AG04449 (cell line): ENCODE results near the genes SULT1B1, CSN3 and JCHAIN.

DNA sequence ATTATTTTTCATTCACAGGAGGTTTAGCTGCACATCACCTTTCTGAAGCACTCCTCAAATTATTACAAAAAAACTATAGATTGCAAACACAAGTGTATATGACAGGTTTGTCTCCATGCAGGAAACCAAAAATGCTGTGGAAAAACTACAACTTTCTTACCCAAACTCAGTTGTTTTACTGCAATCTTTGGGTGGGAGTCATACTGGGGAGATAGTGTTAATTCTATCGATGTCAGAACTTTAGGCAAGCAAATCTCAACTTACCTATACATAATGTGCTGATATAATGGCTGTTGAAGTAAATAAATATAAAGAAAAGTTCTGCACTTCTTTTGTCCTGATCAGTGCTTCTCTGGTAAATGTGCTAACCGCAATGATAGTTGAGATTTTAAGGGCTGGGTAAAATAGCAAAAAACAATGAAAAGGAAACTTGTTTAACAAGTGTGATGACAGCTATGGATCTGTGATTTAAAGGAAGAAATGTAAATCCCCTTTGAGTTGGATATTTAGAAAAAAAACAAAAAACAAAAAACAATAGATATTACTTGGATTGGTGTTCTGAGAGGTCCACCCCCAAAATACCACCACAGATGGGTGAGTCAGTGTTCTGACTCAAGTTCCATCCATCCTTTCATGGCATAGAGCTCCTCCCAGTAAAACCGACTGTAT is 27.7 kb downstream of the TMPRSS11B start:
- RRBS: no CpG with 5 or more reads among the region's 3 CpGs

DNA sequence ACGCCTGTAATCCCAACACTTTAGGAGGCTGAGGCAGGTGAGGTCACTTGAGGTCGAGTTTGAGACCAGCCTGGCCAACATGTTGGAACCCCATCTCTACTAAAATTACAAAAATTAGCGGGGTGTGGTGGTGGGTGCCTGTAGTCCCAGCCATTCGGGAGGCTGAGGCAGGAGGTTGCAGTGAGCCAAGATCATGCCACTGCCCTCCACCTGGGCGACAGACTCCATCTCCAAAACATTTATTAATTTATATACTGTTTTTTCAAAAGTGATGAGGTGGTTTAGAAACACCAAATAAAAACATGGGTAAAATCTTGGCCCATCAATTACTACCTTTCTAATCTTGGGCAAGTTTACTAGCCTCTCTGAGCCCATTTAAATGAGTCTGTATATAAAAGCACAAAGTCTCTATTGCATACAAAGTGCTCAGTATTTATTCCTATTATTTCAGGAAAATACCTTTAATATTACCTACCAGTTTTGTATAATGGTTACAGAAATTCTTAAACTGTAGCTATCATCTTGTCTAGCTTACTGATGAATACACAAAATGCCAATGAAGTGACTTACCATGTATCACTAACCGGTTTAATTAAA is 37.9 kb downstream of the YTHDC1 start:
- RRBS: no CpG with 5 or more reads among the region's 6 CpGs

DNA sequence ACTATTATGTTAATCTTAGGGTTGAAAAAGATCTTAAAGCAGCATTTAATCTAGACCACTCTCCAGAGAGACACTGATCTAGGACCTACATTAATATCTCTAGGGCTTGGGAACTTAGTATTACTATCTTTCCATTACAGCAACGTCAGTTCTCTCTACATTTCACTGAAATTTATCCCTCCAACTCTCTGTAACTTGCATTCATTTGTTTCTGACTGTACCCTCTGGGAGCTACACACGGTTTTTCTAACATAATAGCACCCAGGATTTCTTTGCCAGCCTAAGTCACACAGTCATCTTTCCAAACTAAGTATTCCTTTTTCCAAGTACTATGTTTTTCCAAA is 1.1 kb downstream of the YTHDC1 start:
- RRBS: no CpG with 5 or more reads among the region's 2 CpGs

GRCh38 chr4:68960985-68961466 is 9.4 kb upstream of the UGT2A3 start:
- RRBS: no CpG with 5 or more reads among the region's 1 CpG

DNA sequence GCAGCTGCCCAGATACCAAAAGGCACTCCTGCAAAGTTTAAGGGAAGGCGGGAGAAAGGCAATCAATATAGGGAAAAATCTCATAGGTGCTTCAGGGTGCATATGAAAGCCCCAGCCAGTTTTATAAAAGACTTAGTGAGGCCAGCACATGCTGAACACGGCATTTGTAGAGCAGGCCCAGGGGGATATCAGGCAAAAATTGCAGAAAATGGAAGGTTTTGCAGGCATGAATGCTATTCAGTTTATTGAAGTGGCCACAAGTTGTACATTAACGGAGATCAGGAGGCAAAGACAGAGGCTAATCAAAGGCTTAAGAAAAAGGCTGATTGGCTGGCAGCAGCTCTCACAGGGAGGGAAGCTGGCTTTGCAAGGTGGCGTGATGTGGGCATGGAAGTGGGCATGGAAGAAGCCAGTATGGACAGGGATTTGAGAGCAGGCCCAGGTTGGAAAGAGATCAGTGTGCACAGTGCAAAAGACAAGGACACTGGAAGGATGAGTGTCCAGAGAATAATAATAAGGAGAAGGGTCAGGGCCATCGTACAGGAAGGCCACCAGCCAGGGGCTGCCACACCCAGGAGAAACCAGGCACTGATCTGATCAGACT is 37.7 kb upstream of the UGT2B7 start:
- RRBS: no CpG with 5 or more reads among the region's 5 CpGs

- RRBS: no CpG with 5 or more reads among the region's 2 CpGs
Measured at GRCh38 chr4:69102597-69103210, 6.4 kb downstream of the UGT2B7 start.

GRCh38 chr4:69546140-69546491 is 50.4 kb upstream of the UGT2B4 start:
- RRBS: no CpG with 5 or more reads among the region's 5 CpGs

GRCh38 chr4:69760358-69760884 is at the start of gene SULT1B1:
SULT1B1 (minus strand) TSS chr4:69760620.
- RRBS: no CpG with 5 or more reads among the region's 3 CpGs

GRCh38 chr4:70197922-70198203 is 2.3 kb downstream of the ODAM start:
- RRBS: no CpG with 5 or more reads among the region's 2 CpGs

DNA sequence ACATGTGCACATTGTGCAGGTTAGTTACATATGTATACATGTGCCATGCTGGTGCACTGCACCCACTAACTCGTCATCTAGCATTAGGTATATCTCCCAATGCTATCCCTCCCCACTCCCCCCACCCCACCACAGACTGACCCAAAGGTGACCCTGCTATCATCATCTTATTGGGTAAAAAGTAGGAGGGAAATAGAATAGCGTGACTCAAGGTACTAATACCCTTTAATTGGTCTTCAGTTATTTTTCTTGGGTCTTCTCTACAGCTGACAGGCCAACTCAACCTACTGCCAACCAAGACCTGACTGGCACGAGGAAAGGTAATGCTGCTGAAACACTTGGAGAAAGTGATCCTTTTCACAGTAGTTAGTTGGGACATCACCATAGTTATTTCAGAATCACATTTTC is at the start of gene CSN3:
CSN3 (plus strand) TSS at position 252 of the 408 bp plus-strand sequence.
- RRBS: no CpG with 5 or more reads among the region's 3 CpGs

- RRBS: no CpG with 5 or more reads among the region's 6 CpGs
Measured at GRCh38 chr4:70662042-70662469, 4.3 kb downstream of the JCHAIN start.

DNA sequence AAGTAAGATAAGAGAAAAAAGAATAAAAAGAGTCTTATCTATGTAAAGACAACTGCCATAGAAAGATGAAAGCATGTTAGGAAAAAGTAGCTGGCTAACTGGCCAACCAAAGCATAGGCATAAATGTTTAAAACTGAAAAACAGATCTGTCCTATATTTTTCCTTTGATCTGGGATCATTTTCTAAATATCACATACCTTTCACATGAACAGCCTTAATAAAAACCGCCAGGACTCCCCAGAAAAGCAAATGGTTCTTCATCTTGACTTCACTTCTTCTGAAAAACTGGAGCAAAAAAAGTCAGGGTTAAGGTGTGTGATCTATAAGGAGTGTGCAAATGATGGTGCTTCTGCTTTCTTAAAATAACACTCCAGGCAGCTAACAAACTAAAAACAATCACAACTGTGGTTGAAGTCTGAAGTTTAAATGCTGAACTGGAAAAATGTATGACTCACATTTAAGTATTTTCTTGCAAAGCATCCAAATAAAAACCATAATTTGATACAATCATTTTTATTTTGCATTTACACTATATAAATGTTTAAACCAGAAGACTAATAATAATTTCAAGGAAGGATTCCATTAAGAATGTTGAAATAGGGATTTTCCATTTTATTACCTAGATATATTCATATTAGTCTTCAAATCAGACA is at the start of gene JCHAIN:
JCHAIN (minus strand) TSS at position 279 of the 653 bp plus-strand sequence.
- RRBS: no CpG with 5 or more reads among the region's 1 CpG

DNA sequence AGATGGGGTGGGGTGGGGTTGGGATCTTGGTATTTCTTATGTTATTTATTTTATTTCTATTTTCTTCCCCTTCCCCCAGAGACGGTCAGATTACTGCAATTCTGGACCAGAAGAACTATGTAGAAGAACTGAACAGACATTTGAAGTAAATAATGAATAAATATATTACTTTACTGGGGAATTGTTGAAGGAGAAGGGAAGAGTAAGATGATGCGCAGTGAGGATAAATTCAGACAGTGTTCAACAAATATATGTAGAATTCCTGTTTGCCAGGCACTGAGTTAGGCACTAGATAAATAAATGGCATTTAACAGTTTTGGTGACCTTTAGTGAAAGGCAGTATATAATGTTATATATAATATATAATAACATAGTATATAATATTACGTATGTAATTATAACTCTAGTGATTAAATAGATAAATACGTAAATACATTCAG is 53.3 kb downstream of the RUFY3 start:
- RRBS: no CpG with 5 or more reads among the region's 4 CpGs

DNA sequence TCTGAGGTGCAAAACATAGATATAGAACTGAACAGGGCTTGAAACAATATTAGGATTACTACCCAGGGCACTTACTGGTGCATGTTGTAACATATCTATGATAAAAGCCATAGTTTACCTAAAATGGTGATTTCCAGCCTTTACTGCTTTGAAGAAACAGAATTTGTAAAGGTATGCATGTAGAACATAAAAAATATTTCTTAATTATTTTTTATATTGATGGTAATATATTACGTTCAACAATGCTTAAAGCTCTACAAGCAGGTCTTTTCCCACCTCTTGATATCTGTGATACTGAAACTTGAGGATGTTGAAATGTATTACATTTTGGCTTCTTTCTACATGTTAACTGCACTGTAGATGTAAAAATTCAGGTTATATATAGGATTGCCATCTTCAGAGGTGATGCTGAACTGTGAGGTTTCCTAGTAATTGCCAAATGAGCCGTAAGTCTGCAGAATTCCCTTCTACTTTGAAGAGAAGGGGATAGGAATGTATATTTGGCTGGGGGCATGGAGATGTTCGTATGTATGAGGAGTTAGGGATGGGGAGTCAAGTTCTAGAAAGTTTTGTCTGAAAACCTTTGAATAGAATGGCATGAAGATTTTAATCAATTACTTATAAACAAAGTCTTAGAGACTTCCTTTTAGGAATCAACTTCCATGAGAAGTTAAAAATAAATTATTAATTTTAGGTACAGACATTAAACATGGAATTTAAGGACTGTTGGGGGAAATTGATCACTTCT is 10.8 kb upstream of the DCK start:
- RRBS: no CpG with 5 or more reads among the region's 3 CpGs

GRCh38 chr4:71784280-71784573 is 348 bp upstream of the GC start:
- RRBS: no CpG with 5 or more reads among the region's 2 CpGs

- RRBS: no CpG with 5 or more reads among the region's 3 CpGs
Measured at GRCh38 chr4:73118291-73118967, 48.9 kb upstream of the COX18 start.

- RRBS: no CpG with 5 or more reads among the region's 5 CpGs
Measured at GRCh38 chr4:73230698-73231503, 27.7 kb downstream of the ANKRD17 start.

DNA sequence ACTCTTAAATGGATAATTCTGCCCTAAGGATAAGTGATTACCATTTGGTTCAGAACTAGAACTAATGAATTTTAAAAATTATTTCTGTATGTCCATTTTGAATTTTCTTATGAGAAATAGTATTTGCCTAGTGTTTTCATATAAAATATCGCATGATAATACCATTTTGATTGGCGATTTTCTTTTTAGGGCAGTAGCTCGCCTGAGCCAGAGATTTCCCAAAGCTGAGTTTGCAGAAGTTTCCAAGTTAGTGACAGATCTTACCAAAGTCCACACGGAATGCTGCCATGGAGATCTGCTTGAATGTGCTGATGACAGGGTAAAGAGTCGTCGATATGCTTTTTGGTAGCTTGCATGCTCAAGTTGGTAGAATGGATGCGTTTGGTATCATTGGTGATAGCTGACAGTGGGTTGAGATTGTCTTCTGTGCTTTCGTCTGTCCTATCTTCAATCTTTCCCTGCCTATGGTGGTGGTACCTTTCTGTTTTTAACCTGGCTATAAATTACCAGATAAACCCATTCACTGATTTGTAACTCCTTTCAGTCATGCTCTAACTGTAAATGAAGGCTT is 7.8 kb downstream of the ALB start:
- RRBS: no CpG with 5 or more reads among the region's 8 CpGs

DNA sequence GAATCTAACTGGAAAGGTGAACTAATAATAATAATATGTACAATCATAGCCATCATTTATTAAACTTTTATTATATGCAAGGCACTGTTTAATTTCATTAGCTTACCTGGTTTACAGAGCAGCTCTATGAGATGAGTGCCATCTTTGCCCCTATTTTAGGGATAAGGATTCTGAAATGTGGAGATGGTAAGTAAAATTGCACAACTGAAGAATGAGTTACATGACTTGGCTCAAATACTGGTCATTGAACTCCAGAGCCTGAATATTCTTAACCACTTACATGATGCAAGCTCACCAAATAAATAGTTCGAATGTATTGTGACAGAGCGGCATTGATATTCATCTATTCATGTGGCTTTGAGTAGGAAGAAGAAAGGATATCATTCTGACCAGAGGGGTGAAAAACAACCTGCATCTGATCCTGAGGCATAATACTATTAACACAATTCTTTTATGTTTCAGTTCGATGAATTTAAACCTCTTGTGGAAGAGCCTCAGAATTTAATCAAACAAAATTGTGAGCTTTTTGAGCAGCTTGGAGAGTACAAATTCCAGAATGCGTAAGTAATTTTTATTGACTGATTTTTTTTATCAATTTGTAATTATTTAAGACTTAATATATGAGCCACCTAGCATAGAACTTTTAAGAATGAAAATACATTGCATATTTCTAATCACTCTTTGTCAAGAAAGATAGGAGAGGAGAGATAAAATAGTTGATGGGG is 11.9 kb downstream of the ALB start:
- RRBS: no CpG with 5 or more reads among the region's 4 CpGs